Left ventricle myocardium (tissue), 1 donor: ENCODE results near the genes PELP1 and C17orf107.

DNA sequence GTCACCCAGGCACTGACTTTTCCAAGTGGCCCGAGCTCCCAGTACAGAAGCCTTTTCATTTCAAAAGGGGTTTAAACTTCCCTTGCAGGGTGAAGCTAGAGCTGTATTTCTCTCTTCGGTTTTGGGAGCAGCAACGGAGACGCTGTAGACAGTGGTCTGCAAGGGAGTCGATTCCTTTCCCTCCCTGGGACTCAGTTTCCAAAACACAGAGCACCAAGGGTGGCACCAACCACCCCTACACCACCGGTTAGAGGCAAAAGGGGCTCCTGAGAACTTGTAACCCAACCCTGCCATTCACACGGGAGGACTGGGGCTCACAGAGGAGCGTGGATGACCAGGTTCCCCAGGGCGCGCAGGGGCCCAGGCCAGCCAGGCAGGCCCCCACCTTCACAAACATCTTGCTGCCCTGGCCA lies 22.0 kb downstream of the ATP2A3 start:
- PRO-cap, result no peak

- PRO-cap, result no peak
Observed at GRCh38 chr17:3962439-3963151, 1.6 kb downstream of the ATP2A3 start.

- PRO-cap, result unidirectional peak, minus-strand start at chr17:3965204
Observed at GRCh38 chr17:3965047-3965879, 1.0 kb upstream of the ATP2A3 start.

DNA sequence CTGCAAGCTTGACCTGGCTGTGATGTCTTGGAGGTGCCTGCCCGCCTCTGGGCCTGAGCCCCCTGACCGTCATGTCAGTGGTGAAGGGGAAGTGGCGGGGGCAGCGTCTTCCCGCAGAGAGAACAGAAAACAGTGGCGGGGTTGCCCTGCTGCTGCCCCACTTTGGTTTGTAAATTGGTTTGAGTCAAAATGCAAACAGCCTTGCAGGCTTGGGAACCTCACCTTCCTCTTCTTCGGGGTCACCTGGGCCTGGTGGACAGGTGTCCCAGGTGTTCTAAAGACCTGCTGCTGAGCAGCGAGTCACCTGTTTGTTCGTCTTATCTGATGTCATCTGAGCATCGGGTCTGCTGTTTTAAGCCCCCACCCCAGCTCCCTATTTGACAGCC lies 8.2 kb upstream of the ATP2A3 start:
- PRO-cap, result no peak

DNA sequence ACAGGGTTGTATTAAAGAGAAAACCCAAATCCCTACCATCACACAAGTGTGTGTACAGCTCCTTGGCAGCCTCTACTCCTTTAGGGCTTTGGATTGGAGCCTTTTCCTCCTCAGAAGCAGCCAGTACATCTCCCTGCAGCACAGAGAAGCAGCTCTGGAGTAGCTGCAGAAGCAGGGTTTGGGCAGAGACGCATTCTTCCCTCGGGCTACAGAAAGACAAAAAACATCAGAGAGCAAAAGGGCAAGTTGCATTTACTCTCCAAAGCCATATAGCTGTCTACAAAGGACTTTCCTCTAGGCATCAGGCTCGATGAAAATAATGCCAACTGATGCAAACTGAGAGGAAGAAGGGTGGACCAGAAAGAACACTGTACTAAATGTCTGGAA lies 56.4 kb downstream of the ZZEF1 start:
- PRO-cap, result no peak

DNA sequence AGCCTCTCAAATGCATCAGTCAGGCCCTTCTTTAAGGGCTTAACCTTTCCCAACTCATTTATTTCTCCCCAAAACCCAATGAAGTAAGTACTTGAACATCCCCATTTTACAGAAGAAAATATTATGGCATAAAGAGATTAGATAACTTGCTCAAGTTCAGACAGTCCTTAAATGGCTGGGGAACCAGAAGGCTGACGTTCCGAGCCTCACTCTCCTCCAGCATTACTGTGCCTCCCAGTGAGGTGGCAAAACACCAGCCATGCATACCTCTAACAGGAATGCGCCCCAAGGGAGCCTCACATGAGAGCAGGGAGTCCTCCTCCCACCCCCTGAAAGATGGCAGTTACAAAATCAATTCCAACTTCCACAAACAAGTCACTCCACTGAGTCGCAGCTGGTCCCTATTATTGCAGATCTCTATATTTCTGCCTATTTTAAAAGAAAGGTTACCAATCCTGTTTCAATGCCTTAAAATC lies 55.6 kb downstream of the ANKFY1 start:
- PRO-cap, result no peak

GRCh38 chr17:4267925-4268235 lies 4.1 kb upstream of the ANKFY1 start:
- PRO-cap, result no peak

DNA sequence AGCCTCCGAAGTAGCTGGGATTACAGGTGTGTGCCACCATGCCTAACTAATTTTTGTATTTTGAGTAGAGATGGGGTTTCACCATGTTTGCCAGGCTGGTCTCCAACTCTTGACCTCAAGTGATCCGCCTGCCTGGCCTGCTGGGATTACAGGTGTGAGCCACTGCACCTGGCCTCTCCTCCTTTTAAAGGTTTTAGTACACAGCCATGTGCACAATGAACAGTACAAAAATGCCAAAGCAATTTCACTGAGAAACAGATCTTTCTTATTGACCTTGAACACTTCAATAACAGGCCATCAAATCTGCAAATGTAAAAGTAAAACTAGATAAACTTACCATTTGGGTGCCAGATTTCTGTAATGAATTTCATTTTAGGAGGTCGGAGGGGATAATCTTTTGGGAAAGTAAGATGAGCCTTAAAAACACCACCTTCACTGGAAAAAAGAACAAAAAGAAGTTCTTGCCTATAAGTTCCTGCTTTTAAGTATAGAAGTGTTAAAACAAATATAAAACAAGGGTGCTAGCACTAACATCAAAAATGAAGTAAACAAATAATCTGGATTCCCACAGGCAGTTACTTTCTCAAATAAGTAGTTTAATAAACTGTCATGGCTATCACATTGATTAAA lies 32.7 kb upstream of the ANKFY1 start:
- PRO-cap, result no peak

GRCh38 chr17:4426655-4427114 lies 7.1 kb upstream of the SPNS3 start:
- PRO-cap, result no peak

GRCh38 chr17:4479992-4480474 lies 18.6 kb upstream of the SPNS2 start:
- PRO-cap, result no peak

DNA sequence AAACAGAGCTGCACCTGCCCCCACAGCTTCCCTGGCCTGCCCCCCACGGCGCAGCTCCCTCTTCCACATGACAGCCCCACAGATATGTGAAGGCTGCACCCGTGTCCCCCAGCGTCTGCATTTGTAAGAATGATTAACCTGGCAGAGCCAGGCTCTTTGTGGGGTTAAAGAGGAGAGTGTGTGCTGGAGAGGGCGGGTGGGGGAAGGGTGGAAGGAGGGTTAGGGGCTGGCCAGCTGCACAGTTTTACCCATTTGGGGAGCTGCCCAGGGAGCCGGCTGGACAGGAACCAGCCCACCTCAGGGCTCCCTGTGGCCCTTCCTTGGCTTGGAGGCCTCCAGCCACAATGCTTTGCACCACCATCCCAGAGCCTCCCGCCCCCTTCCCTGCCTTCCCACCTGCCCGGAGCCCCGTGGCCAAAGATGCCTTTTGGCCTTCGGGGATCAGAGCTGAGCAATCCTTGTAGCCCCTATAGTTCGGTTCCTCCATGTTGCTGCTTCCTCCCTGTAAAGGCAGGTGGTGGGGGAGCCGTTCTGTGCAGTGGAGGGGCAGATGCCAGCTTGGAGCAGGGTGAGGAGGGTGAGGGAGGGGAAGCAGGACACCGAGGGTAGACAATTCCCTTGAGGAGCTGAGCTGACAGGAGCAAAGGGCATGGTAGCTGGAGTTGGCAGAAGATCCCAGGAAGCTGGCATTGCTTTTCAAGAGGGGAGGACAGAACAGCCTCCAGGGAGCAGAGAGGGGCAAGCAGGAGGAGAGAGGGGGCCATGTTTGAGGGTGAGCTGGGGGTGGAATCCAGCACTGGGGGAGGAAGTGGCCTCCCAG lies 18.0 kb upstream of the SPNS2 start:
- PRO-cap, result no peak

DNA sequence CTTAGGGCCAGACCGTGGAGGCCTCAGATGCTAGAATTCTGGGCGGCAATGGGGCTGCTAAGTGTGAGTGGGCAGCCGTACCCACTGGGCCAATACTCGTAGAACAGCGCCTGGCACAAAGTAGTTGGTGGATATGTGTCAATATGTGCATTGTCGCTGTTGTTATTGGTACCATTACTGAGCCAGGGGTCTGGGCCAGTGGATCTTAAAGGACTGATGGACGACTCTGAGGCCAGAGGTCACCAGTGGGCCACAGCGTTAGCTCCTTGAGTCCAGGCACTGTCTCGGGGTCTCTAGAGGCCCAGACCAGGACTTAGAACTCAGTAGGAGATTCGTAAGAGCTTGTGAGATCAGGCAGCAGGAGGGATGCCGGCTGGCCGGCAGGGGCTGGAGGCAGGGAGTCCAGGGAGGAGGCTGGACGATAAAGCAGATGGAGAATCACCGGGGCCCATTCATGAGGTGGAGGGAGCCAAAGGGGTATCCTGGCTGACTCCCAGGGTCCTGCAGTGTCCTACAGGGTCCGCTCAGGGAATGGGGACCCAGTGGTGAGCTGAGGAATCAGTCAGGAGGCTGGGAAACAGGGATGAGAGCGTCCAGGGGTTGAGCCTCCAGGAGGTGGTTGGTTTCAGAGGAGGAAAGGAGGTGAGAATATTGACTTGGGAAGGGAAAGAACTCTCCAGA lies 10.1 kb downstream of the SPNS2 start:
- PRO-cap, result no peak

DNA sequence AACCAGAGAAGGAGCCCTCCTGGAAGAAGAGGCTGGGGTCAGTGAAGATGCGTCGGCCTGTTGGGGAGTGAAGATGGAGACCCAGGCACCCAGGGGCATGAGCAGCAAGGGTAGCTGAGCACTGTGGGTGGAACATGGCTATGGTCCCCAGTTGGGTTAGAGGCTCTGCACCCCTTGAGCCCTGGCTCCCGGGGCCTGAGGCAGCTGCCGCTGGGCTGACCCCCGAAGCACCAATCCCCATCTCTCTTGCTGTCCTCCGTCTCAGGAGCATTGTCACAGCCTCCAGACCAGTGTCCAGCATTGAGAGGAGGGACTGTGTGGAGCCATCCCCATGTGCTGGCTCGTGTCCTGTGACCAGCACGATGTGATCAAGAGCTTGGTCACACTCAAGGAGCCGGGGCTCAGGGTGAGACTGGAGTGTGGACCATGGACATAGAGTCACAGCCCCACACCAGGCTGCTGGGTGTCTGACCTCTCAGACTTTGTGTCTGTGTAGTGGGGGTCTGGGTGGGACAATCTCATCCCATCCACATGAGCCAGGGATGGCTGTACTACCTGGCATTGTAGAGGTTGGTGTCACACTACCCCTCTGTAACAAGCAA lies 2.9 kb downstream of the SMTNL2 start:
- PRO-cap, result no peak

- PRO-cap, result no peak
Observed at GRCh38 chr17:4696319-4696852, 7.6 kb downstream of the PELP1 start.

DNA sequence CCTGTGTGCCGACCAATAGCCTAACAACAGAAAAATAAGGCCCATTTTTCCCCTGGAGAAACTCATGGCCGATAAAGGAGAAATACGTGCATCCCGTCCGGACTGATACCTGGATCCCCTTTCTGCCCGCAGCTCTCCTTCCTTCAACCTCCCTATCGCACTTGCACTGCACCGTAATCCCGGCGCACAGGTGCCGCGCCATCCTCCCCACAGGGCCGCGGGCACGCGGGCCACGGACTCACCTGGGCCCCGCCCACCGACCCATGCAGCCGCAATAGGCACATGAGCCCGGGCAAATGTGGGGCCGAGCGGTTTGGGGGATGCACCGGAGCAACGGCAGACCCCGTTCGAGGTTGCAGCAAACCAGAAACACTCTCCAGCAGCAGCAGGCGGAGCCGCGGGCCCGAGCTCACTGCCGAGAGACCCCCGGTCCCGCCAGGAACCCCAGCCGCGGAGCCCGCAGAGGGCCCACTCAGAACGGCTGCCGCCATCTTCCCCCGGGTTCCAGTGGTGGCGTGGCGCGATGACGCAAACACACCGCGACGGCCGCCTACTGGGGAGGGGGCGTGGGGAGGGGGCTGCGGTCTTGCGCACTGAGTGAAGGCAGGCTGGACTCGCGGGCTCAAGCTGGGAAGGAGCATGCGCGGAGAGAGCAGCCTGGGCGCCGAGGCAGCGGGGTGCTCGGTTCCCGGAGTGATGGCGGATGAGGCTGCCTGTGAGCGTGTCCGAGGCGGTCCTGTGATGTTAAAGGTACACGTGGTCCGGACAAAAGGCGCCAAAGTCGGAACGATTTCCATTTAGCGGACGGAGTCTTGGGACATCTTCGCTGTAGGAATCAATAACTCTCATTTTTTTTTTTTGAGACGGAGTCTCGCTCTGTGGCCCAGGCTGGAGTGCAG lies at the start of gene PELP1:
PELP1 (minus strand) TSS at position 517 of the 899 bp plus-strand sequence.
- PRO-cap, result bidirectional peak, plus-strand start at position 640 of the sequence, minus-strand start at position 509 of the sequence

DNA sequence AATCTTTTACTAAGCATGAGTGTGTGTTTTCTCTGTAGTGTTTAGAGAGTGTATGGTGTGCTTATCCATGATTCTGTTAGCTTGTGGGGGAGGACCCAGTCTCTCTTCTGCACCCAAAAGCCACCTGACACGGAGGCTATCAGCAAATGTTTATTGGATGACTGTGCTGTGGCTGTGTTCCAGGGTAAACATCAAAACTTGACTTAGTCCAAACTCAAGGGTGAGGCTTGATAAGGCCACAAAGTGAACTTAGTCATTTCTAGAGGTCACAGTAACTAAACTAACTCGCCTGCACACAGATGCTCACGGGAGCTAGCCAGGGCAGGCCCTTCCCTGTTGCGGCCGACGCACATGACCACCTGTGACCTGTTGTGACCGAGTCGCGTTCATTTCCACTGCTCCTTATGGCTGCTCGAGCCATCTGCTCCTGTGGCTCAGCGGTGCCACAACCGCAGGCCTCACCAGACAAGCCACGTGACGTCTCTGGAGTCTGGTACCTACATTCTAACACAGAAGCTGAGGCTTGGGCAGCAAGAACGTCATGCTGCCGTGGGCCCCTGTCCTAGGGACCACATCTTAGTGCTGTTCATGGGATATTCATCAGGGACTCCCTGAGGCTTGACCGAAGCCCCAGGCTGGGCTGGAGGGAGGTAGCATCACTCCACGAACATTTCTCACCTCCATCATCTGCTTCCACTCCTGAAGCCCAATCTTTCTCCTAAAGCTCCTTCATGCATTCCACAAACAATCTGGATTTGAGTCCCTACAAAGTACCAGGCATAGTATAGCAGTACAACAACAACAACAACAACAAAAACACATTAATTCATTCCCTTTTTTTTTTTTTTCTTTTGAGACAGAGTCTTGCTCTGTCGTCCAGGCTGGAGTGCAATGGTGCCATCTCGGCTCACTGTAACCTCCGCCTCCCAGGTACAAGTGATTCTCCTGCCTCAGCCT lies 9.5 kb upstream of the MED11 start:
- PRO-cap, result bidirectional peak, plus-strand start at position 296 of the sequence, minus-strand start at position 92 of the sequence; bidirectional peak, plus-strand start at position 507 of the sequence, minus-strand start at position 423 of the sequence

- PRO-cap, result no peak
Observed at GRCh38 chr17:4796323-4796555, 275 bp downstream of the PSMB6 start.

DNA sequence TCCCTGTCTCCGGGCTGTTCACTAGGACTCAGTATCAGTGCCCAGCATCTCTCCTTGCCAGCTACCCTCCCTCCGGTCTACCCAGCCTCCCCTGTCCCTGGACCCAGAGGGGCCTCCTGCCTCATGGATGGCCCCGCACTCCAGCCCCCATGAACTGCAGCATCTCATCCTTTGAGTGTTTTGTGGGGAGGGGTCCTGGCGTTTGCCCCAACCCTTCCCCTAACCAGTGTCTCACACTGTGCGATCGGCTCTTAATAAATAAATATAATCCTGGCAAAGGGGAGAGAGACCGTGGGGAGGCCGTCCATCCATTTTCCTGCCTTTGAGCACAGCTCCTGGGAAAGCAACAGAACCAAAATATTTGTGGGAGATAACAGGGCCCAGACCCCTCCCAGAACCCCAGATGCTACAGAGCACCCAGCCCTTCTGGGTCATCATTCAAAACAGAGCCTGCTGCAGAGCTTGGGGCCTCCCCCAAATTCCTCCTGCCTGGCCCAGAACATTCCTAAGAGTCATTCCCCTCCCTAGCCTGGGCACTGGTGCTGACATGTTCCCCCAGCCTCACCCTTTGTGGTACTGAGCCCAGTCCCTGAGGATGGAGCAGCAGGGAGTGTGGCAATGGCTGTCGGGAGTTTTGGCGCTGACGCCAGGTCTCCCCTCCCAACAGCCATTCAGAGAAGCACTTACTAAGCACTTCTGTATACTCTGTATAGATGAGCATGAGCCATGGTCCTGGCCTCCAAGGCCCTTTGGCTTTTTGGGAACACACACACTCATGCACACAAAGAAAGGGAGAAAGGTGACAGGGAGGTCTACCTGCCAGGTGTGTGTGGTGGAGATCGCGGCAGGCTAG lies 17.8 kb upstream of the C17orf107 start:
- PRO-cap, result no peak

- PRO-cap, result no peak
Observed at GRCh38 chr17:4893901-4894567, 5.3 kb upstream of the C17orf107 start.

DNA sequence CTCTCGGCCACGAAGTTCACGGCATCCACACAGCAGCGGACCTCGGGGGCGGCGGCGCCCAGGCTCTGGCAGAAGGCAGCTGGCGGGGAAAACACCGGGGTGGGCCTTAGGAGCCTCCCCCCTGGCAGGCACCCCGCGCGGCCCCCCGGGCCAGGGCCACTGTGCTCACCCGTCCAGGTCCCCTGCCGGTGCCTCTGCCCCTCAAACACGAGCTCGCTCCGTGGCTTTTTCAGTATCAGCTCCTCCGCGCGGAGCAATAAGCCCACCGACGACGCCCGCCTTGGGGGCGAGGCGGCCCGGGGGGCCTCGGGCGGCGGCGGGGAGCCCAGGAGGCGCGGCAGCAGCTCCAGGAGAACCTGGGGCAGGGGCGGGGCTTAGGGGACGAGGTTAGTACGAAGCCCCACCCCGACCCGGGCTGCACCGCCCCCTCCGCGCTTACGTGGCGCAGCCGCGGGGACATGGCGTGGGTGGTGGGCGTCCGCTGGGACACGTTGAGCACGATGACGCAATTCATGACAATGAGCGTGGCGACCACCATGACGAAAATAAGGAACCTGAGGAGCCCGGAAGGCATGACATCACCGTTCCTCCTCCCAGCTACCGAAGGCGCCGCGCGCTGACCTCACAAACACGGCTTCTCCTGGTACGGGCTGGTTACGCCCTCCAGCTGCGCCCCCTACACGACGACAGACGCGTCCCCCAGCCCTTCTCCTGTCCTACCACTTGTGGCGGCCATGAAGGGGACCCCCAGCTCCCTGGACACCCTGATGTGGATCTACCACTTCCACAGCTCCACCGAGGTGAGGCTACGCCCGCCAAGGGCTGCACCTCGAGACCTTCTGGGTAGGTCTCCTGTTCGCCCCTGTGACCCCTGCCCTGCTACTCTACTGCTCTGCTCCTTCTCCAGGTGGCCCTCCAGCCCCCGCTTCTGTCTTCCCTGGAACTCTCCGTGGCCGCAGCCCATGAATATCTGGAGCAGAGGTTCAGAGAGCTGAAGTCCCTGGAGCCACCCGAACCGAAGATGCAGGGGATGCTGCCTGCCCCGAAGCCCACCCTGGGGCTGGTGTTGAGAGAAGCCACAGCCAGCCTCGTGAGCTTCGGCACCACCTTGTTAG lies at the start of gene C17orf107:
C17orf107 (plus strand) TSS at position 508 of the 1,115 bp plus-strand sequence.
- PRO-cap, result no peak